Gastrocnemius medialis (tissue), 3 donors: ENCODE data around the gene OVCA2.

- PRO-cap = no peak
- RAMPAGE, long total RNA, 3 experiments = no peak in any of the 3 experiments
These were observed 4.8 kb downstream of the INPP5K start for GRCh38 chr17:1511140-1512537.

GRCh38 chr17:1543496-1544606, 18.7 kb downstream of the PITPNA start:
- PRO-cap = no peak
- RAMPAGE, long total RNA, 3 experiments = no peak in any of the 3 experiments

DNA sequence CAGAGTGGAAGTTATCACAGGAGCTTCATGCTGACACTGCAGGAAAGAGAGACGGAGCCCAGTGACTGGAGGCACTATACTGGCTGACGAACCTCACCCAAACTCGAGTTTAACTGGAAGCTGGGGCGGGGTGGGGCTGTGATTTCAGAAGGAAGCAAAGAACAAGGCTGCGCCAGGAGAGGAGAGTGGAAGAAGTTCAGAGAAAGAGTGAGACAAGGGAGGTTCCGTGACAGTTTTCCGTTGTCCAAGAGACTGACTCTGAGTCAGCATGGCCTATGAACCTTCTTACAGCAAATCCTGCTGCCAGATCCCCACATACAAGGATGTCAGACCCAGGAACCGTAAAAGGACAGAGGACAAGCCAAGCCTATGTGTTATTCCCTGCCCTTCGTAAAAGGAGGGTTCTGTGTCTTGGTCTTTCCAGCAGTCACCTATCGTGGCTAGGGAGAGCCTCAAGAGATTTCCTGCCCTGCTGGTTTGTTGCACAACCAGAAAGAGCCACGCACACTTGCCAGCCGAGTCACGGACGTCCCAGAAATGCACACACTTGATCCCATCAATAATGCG, 5.1 kb downstream of the PITPNA start:
- PRO-cap = no peak
- RAMPAGE, long total RNA, 3 experiments = no peak in any of the 3 experiments

DNA sequence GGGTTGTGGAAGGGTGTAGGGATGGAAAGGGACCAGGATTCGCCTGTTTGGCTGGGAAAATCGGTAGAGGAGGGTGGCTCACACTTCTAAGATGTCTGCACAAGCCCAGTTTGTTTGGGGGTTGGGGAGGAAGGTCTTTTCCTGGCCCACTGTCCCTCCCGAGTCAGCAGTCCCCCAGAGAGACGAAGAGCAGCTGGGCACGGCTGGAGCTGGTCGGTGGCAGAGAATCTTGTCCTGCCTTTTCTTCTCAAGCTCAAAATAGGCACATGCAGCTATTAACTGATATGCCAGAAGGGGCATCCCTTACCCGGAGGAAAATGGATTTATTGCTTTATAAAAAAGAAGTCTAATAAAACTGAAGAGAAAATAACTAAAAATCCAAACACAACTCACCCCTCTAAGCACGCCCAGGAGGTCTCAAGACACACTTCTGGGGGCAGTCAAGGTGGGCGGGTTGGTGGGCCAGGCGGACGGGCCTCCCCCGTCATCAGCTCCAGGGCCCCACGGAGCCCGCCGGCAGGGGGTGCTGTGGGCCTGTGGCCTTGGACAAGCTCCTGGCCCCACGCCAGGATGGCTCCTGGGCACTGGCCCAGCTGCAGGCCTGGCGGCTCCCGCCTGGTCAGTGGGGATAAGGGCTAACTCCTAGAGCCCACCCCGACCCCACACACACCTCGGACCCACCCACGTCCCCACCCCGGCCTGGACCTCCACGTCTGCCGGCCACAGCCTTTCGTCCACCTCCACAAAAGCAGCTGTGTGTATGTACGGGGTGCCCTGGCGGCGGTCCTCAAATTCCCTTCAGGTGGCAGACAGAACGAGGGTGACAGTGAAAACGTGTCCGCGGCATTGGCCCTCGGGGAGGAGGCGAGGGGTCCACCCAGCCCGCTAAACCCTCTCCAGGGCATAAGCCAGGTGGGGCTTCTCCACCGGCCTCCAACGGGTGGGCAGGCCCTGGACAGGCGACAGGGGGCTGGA, 11.8 kb upstream of the PITPNA start:
- PRO-cap = no peak
- RAMPAGE, long total RNA, 3 experiments = no peak in any of the 3 experiments

DNA sequence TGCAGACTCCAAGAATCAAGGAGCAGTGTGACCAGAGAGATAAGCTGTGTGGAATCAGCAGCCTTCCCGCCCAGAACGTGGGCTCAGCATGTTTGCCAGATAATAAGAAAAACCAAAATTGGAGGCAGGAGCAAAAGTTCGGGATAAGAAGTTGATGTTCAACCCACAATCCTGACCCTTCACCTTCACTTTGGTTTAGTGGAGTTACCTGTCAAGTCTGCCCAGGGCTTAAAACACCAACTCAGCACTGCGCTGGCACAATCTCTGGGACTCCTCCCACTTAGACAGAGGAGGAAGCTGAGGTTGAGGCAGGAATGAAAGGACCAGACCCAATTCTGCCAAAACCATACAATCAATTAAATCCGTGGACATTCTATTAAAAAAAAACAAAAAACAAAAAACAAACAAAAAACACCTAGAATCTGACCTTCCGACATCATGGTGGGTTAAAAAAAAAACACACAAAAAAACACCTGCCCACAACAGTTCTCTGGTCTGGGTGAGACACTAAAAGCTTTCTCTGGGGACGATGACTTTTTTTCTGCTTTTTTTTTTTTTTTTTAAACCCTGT, 2.9 kb downstream of the SLC43A2 start:
- PRO-cap = no peak
- RAMPAGE, long total RNA, 3 experiments = no peak in any of the 3 experiments

DNA sequence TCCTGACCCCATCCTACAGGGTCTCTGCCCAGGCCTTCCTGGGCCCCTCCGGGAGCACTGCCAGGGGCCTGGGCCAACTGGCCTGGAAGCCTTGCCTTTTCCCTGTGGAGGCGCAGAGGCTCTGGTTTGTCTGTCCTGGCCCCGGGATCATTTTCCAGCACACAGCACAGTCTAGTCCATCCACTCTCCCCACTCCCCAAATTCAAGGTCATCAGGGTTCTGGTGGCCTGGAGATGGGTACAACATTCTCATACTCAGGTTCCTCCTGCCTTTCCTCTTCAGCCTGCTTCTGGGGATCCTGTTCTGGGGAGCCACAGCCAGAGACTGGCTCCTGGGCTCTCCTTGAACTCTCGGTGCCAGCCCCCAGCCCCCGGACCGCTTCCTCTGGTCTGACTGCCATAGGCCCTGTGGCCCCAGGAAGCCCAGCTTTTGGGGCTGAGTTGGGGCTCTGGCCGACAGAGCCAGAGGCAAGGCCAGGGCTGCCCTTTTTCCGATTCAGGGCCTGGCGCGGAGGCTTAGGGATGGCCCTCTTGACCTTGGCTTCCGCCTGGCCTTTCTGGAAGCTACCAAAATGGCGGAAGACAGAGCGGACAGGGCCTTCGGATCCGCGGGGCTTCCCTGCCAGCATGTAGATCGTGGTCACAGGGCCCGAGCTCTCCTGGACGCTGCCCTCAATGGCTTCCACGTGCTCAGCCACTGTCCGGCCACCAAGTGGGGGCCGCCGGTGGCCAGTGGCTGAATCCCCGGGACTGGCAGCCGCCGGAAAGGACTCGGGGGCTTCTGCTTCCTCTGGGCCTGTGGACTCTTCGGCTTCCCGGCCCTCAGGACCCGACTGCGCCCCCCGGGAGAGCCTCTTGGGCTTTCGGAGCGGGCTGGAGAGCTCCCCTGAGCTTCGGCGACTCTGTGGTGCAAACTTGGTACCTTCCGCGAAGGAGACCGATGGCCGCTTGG, 6.2 kb upstream of the SLC43A2 start:
- PRO-cap = no peak
- RAMPAGE, long total RNA, 3 experiments = no peak in any of the 3 experiments

DNA sequence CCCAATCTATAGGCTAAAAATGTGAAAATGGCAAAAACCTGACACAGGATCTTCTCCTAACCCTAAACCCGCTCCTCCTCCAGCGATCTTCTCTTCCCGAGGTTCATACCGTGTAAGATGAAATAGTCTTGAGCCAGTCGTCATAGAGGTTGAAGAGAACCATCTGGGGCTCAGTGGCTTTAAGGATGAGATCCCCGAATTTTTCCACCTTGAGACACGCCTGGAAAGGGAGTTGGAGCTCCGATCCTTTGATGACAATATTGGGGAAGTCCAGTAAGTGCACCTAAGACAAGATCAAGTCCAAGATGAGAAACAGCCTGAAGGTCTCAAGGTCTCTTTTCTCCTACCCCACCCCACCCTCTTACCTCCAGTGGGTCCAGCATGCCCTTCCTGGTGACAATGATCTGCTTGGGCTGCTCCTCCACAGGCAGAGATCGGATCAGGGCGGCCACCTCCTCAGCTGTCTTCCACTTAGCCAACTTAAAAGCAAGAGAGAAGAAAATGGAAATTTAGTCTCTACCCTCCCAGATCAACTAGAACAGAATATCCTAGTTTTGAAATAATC, 6.7 kb upstream of the RILP start:
- PRO-cap = no peak
- RAMPAGE, long total RNA, 3 experiments = no peak in any of the 3 experiments

DNA sequence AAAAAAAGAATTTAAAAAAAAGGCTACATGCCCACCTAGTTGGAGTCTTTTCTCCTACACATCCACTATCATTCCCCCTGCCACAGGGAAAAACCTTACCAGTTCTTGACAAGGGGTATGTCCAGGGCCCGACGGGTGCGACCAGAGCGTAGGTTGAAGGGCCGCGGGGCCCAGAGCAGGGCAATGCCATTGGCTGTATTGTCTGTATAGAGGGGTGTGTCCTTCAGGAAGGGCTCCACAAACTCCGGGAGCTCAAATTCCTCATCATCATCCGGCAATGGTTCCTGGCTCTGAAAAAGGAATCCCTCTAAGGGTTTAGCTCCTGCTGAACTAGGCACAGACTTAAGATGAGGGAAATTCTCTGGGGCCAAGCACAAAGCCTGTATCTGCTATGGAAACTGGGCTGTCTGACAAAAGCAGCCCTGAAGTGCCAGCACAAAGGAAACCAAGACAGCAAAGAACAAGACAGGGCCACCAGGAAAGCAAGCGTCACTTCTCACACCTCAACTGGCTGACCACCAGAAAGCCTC, 5.1 kb downstream of the PRPF8 start:
- PRO-cap = no peak
- RAMPAGE, long total RNA, 3 experiments = no peak in any of the 3 experiments

DNA sequence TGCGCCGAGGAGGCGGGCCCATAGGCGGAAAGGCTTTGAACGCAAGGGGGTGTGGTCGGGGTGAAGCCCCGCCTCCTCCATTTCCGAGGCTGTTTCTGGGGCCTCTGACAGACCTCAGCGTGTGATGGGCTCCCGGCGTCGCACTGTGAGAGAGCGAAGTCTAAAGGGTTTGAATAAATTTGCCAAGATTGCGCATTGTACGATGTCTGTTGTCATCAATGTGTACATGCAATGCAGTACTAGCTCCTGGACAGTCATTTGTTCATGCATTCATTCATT, 223 bp upstream of the PRPF8 start:
- PRO-cap = bidirectional peak, plus-strand start at position 110 of the sequence, minus-strand start outside the sequence
- RAMPAGE, long total RNA, 3 experiments = no peak in any of the 3 experiments

DNA sequence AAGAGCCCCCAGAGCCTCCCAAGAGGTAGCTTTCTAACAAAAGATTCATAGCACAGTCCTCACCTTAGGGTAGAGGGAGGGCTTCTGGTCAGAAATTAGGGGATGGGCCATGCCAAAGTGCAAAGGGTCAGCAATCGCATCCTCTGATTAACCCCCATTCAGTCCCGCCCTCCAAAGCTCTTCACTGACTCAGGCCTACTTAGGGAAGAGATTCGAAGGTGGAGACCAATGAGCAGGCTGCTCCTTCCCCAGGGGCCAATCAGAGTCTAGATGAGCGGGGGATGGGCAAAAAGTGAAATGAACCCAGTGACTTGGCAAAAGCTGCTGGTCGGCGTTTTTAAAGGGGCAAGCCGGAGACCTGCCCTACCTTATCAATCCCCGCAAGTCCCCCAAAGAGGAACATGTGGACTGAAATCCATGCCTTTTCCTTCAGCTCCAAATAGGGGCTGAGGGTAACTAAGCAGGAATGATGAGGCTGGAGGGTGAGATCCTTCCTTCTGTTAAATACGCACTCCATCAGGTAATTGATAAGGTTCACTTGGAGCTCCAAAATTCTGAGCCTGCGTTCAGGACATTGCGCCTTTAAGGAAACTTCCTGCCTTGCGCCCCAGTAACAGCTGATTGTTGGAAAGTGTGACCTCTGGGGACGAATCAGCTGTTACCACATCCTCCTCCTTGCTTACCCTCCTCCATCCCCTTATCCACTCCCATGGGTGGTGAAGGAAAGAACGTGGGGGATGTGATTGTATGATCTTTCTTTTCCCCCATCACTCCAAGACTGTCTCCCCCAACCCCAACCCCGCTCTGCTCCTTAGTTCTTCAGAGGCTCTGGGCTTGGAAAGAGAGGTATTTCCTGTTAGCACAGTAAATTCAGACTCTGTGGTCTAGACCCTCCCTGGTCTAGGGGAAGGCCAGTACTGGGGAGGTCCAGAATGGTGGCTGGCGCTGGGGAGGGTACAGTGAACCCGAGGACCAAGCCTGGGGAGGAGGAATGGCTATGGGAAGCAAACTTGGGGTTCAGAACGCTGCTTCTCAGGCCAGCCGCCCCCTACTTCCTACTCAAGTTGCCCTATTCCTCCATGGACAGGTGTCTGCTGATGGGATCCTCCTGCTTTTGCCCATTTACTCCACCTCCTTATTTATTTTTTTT, 7.2 kb upstream of the WDR81 start:
- PRO-cap = bidirectional peak, plus-strand start at position 324 of the sequence, minus-strand start at position 173 of the sequence; bidirectional peak, plus-strand start at position 666 of the sequence, minus-strand start at position 623 of the sequence
- RAMPAGE, long total RNA, 3 experiments = no peak in any of the 3 experiments

DNA sequence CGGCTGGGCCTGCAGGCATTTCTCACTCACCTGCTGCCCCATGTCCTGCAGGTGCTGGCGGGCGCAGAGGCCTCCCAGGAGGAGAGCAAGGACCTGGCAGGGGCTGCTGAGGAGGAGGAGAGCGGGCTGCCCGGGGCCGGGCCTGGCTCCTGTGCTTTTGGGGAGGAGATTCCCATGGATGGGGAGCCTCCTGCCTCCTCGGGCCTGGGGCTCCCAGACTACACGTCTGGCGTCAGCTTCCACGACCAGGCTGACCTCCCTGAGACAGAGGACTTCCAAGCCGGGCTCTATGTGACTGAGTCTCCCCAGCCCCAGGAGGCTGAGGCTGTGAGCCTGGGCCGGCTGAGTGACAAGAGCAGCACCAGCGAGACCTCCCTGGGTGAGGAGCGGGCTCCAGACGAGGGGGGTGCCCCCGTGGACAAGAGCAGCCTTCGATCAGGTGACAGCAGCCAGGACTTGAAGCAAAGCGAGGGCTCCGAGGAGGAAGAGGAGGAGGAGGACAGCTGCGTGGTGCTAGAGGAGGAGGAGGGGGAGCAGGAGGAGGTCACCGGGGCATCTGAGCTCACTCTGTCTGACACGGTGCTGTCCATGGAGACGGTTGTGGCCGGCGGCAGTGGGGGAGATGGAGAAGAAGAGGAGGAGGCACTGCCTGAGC, 3.6 kb downstream of the WDR81 start:
- PRO-cap = no peak
- RAMPAGE, long total RNA, 3 experiments = no peak in any of the 3 experiments

DNA sequence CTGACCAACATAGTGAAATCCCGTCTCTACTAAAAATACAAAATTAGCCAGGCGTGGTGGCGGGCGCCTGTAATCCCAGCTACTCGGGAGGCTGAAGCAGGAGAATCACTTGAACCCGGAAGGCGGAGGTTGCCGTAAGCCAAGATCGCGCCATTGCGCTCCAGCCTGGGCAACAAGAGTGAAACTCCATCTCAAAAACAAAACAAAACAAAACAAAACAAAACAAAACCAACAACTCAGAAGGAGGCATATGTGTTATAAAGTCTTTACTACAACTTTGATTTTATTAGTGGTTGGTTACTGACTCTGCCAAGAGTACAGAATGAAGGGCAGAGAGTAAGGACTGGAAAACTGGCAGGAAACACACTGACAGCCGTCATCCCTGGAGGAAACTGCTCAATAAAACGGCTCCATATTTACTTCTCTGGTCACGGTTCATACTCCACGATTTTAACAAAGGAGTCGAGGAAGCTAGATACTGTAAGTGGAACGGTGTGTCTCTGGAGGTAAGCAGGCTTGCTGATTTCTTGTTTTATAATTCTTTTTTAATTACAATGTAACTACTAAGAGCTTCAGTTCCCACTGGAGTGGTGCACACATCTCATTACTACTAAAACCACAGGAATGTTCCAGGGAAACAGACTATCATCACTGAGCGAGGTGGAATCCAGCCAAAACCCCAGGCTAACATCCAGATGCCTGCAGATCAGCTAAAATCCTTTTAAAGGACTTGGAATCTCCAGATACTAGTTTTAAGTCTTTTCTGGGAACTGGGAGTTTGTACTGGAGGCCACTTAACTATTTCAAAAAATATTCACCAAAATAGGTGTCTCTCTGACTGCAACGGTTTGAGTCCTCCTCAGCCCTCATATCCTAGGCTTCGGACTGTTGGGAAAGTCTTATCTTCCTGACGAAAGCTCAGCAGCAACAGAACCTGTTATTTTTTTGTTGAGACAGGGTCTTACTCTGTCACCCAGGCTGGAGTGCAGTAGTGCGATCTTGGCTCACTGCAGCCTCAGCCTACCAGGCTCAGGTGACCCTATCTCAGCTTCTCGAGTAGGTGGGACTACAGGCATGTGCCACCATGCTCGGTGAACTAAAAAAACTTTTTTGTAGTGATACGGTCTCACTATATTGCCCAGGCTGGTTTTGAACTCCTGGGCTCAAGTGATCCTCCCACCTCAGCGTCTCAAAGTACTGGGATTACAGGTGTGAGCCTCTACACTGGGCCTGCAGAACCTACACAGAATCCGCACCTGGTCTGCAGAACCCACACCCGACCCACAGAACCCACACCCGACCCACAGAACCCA, 17.9 kb downstream of the SERPINF1 start:
- PRO-cap = no peak
- RAMPAGE, long total RNA, 3 experiments = no peak in any of the 3 experiments

GRCh38 chr17:1830334-1830928, 626 bp downstream of the RPA1 start:
- PRO-cap = no peak
- RAMPAGE, long total RNA, 3 experiments = no peak in any of the 3 experiments

GRCh38 chr17:1873200-1873882, 43.5 kb downstream of the RPA1 start:
- PRO-cap = unidirectional peak, minus-strand start at chr17:1873664
- RAMPAGE, long total RNA, 3 experiments = no peak in any of the 3 experiments

DNA sequence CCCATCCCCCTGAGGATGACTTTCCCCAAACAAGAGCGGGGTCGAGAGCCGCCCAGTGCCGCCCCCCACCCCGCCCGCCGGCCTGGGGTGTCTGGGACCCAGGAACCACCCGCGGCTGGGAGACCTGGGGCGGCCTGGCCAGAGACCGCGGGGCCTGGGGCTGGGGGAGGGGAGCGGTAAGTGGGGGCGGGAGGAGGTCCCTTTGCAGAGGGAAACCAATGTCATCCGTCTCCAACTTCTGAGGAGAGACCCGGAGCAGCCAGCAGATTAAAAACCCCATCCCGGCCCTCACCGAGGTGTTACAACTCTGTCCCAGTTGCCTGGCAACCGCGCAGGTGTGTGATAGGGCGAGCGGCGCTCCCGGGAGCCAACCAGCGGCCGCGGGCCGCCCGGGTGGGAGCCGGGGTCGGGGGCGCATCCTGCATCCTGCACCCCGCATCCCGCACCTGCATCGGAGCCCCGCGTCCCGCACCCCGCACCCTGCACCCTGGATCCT, 47.6 kb downstream of the RTN4RL1 start:
- PRO-cap = no peak
- RAMPAGE, long total RNA, 3 experiments = no peak in any of the 3 experiments

GRCh38 chr17:1995423-1995760, 29.7 kb downstream of the RTN4RL1 start:
- PRO-cap = no peak
- RAMPAGE, long total RNA, 3 experiments = no peak in any of the 3 experiments

DNA sequence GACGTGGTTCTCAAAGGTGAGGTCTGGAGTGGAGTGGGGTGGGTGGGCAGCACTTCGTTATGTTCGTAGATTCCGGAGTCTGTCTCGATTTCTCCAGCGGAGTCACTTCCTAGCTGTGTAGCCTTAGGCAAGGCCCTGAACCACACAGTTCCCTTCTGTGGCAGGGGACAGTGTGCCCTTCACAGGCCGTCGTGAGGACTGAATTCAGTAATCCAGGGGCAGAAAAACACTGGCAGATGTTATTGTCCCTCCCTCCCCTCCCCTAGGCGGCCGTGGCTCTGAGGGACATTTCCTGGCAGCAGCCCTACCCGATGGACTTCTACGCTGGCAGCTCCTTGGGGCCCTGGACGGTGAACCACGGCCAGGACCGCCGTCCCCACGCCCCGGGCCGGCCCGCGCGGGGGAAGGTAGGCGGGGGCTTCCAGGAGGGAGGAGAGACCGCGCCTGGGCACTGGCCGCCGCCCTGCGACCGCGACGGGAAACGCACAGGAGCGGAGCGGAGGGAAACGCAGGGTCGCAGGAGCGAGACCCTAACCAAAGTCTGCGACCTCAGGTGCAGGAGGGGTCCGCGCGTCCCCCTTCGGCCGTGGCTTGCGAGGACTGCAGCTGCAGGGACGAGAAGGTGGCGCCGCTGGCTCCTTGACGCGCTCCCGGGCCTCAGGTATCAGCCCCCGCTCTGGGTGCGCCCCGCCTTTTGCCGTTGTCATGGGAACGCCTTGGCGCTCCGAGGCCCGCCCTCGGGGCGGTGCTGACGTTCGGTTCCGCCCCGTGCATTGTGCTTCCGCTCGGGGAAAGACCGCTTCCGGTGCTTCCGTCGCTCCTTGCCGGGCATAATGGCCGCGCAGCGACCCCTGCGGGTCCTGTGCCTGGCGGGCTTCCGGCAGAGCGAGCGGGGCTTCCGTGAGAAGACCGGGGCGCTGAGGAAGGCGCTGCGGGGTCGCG, at the start of gene OVCA2:
Gene OVCA2, plus strand, starts transcription at position 808 of the 942 bp plus-strand sequence.
- PRO-cap = bidirectional peak, plus-strand start at position 808 of the sequence, minus-strand start at position 678 of the sequence
- RAMPAGE, long total RNA, 3 experiments = start-site peak on the plus strand in 1 of 3 experiments, centred at position 825 of the sequence, 53 reads per replicate

GRCh38 chr17:2062406-2063103, 7.7 kb downstream of the HIC1 start:
- PRO-cap = no peak
- RAMPAGE, long total RNA, 3 experiments = no peak in any of the 3 experiments

- PRO-cap = no peak
- RAMPAGE, long total RNA, 3 experiments = no peak in any of the 3 experiments
These were observed 34.1 kb downstream of the HIC1 start for GRCh38 chr17:2088997-2089488.

DNA sequence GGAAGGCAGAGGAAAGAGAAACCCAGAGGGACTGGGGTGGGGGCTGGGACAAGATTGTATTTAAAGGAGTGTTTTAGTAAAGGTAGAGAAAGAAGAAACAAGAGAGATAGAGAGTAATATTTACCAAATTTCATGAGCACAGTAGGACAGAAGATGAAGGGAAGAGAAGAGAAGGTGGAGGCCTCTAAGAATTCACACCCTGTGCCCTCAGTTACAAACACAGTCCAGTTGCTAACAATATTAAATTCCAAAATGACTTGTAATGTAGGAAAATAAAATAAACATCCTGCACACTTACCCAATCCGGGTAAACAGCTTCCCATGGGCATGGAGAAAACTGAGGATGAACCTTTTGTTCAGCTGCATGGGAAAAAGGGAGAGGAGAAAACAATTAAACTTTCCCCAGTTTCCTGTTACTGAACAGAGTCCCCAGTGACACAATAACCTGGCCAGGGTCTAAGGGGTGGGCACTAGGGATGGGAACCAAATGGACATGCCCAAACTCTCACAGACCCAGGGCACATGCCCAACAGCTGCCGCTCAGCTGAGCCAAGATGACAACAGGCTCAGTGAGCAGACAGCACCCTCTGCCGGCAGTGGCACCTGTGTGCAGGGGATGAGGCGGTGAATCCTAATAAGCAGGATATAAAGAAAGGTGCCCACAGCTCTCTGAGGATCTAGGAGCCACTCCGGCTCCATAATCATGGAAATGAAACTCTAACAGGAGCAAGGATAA, 59.1 kb downstream of the SMG6 start:
- PRO-cap = no peak
- RAMPAGE, long total RNA, 3 experiments = no peak in any of the 3 experiments